ENCODE measurements around a stretch of chr2.

DNA sequence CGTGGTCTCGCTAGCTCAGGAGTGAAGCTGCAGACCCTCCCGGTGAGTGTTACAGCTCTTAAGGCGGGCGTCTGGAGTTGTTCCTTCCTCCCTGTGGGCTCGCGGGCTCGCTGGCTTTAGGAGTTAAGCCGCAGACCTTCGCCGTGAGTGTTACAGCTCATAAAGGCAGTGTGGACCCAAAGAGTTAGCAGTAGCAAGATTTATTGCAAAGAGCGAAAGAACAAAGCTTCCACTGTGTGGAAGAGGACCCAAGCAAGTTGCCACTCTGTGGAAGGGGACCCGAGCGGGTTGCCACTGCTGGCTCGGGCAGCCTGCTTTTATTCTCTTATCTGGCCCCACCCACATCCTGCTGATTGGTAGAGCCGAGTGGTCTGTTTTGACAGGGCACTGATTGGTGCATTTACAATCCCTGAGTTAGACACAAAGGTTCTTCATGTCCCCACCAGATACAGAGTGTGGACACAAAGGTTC lies 91.2 kb upstream of the ACVR1 start:
- PRO-cap, result no peak

GRCh38 chr2:158131782-158132707 lies 30.4 kb downstream of the UPP2 start:
- PRO-cap, result unidirectional peak, minus-strand start at chr2:158131980; bidirectional peak, plus-strand start at chr2:158132380, minus-strand start at chr2:158132020

DNA sequence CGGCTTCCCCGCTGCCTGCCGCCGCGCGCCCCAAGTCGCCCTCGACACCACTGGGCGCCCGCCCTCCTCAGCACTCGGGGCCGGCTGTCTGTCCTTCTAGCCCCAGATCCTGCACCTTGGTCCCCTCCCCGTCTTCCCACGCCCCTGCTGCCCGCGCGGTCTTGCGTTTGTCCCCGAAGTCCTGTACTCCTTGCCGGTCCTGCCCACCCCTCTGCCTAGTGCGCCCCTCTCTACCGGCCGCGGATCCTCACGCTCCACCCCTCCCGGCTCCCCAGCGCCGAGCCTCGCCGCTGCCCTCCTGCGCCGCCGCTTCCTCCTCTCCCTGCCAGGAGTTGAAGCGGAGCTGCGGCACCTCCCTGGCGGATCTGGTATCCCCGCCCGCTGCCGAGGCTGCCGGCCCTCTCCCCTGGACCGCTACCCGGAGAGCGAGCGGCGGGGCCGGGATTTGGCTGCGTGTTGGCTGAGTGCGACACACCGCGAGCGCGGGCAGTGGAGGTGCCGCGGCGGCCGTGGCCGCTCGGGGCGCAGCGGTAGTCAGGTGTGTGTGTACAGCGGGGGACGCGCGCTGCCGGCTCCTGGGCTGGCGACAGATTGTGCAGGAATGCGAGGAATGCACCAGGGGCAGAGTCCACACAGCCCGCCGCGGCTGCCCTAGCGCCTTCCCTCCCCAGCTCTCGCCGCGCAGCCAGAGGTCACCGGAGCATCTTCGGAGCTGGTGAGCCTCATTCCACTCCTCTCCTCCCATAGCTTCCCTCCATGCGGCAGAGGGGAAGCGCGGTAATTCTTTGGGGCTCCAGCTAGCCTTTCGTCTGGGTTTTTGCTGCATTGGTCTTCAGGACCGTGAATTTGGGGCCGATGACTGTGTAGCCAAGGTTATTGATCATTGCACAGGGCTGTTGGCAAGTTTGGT lies 1.1 kb downstream of the PKP4 start:
- PRO-cap, result bidirectional peak, plus-strand start at position 688 of the sequence, minus-strand start at position 542 of the sequence

- PRO-cap, result no peak
Observed at GRCh38 chr2:158458601-158459097, 1.9 kb downstream of the PKP4 start.

- PRO-cap, result no peak
Observed at GRCh38 chr2:158470874-158471308, 14.1 kb downstream of the PKP4 start.

DNA sequence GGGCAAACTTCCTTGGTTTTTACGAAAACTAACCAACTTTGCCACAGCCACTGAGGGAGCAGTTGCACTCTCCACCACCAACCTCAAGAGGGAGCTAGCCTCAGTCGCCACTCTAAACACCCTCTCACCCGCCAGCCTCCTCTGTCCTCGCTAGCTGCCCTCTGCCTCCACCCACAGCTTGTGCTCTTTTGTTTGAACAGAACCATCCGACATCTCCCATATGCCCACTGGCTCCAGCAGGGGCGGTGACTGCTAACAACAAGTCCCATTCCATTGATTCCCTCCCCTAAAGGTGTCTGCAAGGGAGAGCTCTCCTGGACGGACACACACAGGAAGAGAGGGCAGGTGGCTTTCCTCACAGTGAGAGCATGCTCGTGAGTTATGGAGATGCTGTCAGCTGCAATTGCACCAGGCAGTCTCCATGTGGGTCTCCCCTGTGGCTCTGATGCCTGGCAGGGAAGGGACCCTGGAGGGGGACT lies 70.8 kb upstream of the DAPL1 start:
- PRO-cap, result no peak

DNA sequence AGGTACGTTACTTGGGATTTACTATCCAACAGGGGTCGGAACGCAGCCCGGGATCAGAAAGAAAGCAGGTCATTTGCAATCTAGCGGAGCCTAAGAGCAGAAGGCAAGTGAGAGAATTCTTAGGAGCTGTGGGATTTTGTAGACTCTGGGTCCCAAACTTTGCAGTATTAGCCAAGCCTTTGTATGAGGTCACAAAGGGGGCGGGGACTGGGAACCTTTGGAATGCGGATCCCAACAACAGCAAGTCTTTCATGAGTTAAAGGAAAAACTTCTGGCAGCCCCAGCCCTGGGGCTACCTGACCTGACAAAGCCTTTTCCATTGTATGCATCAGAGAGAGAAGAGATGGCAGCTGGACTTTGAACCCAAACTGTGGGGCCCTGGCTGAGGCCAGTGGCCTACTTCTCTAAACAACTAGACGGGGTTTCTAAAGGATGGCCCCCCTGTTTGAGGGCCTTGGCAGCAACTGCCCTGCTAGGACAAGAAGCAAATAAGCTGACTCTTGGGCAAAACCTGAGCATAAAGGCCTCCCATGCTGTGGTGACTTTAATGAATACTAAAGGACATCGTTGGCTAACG lies 73.3 kb downstream of the DAPL1 start:
- PRO-cap, result no peak

GRCh38 chr2:158967717-158968144 lies 709 bp upstream of the TANC1 start:
- PRO-cap, result unidirectional peak, plus-strand start at chr2:158967901; unidirectional peak, plus-strand start at chr2:158967936

GRCh38 chr2:159059535-159059901 lies 91.1 kb downstream of the TANC1 start:
- PRO-cap, result no peak

- PRO-cap, result no peak
Observed at GRCh38 chr2:159713998-159714733, 1.9 kb downstream of the MARCHF7 start.

DNA sequence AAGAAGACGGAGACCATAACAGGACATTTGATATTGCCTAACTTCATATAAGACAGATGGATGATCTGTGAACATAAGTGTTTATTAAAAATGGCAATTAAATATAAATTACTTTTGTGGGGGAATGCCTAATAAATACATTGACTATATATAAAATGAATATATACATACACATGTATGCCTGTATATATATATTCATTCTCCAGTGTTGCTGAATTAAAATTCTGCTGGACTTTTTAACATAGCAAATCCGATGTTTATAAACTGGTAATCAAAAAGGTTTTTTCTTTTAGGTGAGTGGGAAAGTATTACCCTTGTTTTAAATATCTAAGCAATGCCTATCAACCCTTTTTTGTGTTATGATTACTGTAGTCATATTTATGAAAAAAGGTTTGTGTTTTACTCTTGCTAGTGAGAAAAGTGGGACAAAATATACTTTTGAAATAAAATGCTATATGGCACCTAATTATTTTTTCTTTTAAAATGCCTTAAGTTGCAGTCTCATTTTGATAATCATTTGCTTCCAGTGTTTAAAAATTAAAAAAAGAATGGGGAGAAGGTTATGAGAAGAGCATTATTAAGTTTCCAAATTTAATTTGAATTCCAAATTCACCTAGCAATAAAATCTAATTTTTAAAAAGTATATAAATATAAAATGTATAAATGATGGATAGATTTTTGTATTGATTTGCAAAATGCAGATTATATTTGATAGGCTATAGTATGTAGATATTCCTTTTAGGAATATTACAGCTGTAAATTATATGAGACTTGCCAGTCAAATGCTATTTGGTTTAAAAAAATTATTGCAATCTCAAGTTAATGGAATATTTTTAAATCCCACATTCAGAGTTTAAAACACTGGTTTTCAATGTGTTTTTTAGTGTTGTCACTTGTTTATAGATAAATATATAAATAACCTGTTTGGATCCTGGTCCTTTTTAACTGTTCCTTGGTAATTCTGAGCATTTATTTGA lies 30.4 kb downstream of the CD302 start:
- PRO-cap, result no peak

GRCh38 chr2:159772950-159773450 lies 25.0 kb downstream of the CD302 start:
- PRO-cap, result no peak

- PRO-cap, result no peak
Observed at GRCh38 chr2:159774560-159775380, 23.2 kb downstream of the CD302 start.

DNA sequence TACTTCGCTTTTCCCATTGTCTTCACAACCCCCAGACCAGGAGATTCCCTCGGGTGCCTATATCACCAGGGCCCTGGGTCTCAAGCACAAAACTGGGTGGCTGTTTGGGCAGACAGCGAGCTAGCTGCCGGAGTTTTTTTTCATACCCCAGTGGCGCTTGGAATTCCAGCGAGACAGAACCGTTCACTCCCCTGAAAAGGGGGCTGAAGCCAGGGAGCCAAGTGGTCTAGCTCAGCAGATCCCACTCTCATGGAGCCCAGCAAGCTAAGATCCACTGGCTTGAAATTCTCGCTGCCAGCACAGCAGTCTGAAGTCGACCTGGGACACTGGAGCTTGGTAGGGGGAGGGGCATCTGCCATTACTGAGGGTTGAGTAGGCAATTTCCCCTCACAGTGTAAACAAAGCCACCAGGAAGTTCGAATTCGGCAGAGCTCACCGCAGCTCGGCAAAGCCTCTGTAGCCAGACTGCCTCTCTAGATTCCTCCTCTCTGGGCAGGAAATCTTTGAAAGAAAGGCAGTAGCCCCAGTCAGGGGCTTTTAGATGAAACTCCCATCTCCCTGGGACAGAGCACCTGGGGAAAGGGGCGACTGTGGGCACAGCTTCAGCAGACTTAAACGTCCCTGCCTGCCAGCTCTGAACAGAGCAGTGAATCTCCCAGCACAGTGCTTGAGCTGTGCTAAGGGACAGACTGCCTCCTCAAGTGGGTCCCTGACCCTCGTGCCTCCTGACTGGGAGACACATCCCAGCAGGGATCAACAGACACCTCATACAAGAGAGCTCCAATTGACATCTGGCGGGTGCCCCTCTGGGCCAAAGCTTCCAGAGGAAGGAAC lies 18.9 kb downstream of the ITGB6 start:
- PRO-cap, result no peak

GRCh38 chr2:160227294-160227686 lies 27.2 kb upstream of the ITGB6 start:
- PRO-cap, result no peak

GRCh38 chr2:160241596-160242388 lies 41.7 kb upstream of the ITGB6 start:
- PRO-cap, result no peak

- PRO-cap, result no peak
Observed at GRCh38 chr2:160380081-160380698, 113.4 kb downstream of the RBMS1 start.

- PRO-cap, result no peak
Observed at GRCh38 chr2:160494193-160494682, 631 bp upstream of the RBMS1 start.

DNA sequence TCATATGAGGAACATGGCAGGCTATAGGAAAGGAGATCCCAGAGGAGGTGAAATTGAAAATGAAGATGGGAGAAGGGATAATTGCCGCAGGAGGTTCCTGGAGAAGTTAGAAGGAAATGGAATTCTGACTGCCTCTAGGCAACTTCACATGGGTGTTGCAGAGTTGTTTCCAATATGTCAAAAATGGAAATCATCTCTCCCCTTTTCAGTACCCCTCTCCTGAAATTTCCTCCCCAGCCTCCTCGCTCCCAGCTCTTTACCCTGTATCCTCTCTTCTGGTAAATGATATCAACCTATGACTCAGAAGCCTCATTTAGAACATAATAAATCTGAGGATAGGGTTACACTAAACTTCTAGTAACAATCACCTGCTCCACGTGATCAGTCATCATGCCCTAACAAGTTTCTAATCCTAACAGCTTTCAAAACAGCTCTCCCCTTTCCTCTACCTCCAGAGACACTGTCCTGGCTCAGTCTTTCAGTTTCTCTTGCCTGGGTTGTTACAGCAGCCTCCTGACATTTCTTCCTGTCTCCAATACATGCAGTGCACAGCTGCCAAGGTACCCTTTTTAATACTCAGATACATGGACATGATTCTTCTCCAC lies 202.0 kb upstream of the RBMS1 start:
- PRO-cap, result no peak

DNA sequence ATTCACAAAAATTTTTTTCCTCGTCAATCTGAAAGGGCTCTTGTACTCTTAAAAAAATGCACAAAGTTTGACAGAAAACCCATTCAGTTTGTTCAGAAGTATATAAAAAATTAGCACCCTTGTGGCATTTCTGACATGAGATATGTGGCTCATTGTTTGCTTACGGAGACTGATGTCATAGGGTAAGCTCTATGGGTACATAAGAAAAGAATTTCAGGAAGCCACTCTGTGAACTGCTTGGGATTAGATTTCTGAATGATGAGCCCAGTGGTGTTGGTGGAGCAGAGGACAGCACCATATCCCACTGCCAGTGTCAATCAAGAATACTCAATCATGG lies 243.0 kb upstream of the RBMS1 start:
- PRO-cap, result no peak